HepG2 (cell line): ENCODE results near the genes ELOVL3, NFKB2 and TRIM8.

DNA sequence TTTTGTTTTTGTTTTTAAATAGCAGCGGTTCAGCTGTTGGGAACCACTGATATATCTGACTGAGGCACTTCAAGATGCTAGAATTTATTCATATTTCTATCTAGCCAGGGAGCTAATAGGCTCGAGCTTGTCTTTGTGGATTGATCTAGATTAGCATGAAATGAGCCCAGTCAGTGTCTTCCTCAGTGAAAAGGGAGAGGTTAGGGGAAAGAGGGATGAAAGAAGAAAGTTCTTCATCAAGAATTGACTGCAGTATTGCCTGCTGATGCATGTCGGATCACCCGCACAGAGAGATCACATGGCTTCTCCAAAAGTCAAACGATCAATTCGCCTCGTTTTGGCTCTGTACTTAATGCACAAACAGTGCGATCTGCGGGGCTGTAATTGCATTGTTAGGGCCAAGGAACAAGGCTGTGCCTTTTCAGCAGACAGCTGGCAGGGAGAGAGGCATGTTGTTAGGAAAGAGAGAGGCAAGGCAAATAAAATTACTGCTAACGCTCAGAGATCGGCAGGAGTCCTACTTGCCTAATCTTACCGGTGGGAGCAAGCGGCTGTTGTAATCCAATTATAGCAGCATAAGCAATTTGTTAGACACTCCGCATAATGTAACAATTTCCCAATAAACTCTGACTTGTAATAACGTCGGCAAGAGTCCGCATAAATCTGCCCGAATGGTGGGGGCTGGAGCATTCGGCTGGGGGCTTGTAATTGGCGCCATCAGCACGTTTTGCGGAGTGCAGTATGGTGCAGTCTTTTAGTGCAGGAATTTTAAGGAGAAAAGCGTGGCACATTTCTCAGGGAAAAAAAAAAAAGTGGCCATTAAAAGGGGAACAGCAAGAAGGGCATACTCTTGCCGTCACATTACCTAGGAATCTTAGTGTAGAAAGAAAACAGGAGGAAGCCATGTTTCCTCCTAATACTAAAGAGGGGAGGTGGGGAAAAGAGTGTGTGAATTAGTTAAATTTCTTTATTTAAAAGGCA lies 102.1 kb downstream of the POLL start:
- RRBS, 2 experiments = no CpG with 5 or more reads among the region's 24 CpGs
CAGE:
- cytosol, long polyA minus RNA = no peak
- cytosol, long polyA plus RNA = no peak
- long polyA plus RNA = no peak
- nucleus, long polyA minus RNA = no peak
- nucleus, long polyA plus RNA = no peak

DNA sequence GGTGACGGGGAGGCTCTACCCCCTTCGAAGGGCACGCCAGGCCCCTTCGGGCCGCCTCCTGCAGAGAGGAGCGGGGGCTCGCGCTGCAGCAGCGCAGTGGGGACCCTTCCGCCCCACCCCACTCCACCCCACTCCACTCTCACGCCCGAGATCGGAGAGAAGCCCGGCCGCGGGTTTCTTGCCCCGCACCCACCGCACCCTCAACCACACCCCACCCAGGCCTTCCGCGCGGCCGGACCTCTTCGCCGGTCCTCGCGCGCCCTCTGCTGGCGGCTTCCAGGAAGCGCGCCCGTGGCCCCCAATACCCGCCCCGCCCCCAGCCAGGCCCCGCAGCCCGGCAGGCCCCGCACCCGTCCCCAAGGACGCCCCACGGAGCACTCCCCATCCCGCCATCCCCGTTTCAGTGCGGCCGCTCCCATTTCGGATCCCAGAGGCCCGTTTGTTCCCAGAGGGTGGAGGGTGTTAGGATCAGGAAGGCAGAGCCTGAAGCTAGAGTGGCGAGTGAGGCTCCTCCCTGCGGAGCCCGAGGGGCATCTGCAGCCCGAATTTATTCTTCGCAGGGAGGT lies 17.9 kb downstream of the POLL start:
- RRBS, 2 experiments = under 1 to 2% methylated on average over 9 to 18 of the region's 50 CpGs
CAGE:
- cytosol, long polyA minus RNA = no peak
- cytosol, long polyA plus RNA = no peak
- long polyA plus RNA = no peak
- nucleus, long polyA minus RNA = no peak
- nucleus, long polyA plus RNA = no peak

DNA sequence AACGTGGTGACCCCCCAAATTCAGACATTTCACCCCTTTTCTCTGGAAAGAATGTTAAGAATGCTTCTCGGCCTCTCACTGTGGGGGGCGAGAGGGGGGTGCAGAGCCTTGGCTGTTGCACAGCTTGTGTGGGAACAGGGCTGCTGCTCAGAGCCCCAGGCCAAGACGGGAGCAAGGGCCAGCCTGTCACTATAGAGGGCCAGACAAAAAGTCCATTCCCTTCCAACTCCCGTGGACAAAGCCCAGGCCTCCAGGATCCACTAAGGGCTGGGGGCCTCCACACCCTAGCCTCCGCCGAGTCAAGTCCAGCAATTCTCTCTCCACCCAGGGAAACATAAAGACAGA lies 26.9 kb downstream of the DPCD start:
- RRBS, 2 experiments = no CpG with 5 or more reads among the region's 7 CpGs
CAGE:
- cytosol, long polyA minus RNA = no peak
- cytosol, long polyA plus RNA = no peak
- long polyA plus RNA = no peak
- nucleus, long polyA minus RNA = no peak
- nucleus, long polyA plus RNA = no peak

DNA sequence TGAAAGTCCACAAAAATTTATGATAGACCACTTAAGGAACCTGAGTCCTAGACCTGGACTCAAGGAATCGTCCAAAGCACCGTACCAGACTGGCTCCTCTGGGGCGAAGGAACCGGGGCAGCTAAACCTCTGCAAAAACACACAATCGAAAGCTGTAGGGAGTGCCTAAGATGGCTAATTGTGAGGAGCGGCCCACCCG lies 1.1 kb downstream of the FBXW4 start:
- RRBS, 2 experiments = 1% methylated on average over 4 of the region's 7 CpGs
CAGE:
- cytosol, long polyA minus RNA = no peak
- cytosol, long polyA plus RNA = no peak
- long polyA plus RNA = no peak
- nucleus, long polyA minus RNA = no peak
- nucleus, long polyA plus RNA = no peak

- RRBS, 2 experiments = no CpG with 5 or more reads among the region's 15 CpGs
CAGE:
- cytosol, long polyA minus RNA = no peak
- cytosol, long polyA plus RNA = no peak
- long polyA plus RNA = no peak
- nucleus, long polyA minus RNA = no peak
- nucleus, long polyA plus RNA = no peak
Observed at GRCh38 chr10:101781918-101782677, 1.1 kb downstream of the NPM3 start.

- RRBS, 2 experiments = no CpG with 5 or more reads among the region's 27 CpGs
CAGE:
- cytosol, long polyA minus RNA = no peak
- cytosol, long polyA plus RNA = no peak
- long polyA plus RNA = no peak
- nucleus, long polyA minus RNA = no peak
- nucleus, long polyA plus RNA = no peak
Observed at GRCh38 chr10:101782678-101783187, 513 bp downstream of the NPM3 start.

GRCh38 chr10:101803776-101804280 lies 14.4 kb downstream of the OGA start:
- RRBS, 2 experiments = no CpG with 5 or more reads among the region's 11 CpGs
CAGE:
- cytosol, long polyA minus RNA = no peak
- cytosol, long polyA plus RNA = no peak
- long polyA plus RNA = no peak
- nucleus, long polyA minus RNA = no peak
- nucleus, long polyA plus RNA = no peak

DNA sequence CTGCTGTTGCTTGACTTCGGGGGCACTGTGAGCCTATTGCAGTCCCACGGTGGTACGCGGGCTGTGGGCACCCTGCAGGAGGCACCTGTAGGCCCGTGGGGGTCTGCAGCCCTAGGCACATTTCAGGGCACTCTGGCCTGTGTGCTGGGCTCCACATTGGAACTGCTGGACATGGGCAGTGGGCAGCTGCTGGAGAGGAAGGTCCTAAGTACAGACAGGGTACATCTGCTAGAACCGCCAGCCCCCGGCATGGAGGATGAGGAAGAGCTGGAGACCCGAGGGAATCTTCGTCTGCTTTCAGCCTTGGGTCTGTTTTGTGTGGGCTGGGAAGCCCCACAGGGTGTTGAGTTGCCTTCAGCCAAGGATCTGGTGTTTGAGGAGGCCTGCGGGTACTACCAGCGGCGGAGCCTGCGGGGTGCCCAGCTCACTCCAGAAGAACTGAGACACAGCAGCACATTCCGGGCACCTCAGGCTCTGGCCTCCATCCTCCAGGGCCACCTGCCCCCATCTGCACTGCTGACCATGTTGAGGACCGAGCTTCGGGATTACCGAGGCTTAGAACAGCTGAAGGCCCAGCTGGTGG lies 1.3 kb downstream of the HPS6 start:
- RRBS, 2 experiments = no CpG with 5 or more reads among the region's 17 CpGs
CAGE:
- cytosol, long polyA minus RNA = no peak
- cytosol, long polyA plus RNA = no peak
- long polyA plus RNA = no peak
- nucleus, long polyA minus RNA = no peak
- nucleus, long polyA plus RNA = no peak

- RRBS, 2 experiments = 96% methylated on average over 5 of the region's 10 CpGs; no CpG with 5 or more reads in 1 of the 2 experiments
CAGE:
- cytosol, long polyA minus RNA = no peak
- cytosol, long polyA plus RNA = no peak
- long polyA plus RNA = no peak
- nucleus, long polyA minus RNA = no peak
- nucleus, long polyA plus RNA = no peak
Observed at GRCh38 chr10:102109799-102110158, 10.4 kb downstream of the LDB1 start.

DNA sequence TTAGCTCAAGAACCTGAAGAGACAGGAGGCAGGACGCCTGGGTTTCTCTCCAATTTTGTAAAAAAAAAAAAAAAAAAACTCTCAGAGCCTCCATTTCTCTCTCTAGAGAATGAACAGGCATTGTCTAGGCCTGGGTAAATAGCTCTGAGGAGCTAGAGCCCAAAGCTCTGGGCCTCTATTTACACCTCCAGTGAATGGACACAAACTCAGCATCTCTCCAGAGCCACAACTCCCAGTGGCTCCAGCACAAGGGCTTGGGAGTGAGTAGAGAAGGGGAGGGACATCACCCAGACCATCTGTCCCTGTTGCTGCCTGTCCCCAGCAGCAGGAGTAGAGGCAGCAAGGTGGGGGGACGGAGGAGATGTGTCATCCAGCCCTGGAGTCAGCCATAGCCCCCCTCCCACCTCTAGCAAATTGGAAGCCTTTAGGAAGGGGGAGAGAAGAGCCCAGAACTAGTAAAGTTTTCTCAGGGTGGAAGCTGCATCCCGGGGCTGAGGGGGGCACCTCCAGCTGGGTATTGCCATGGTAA lies 6.4 kb downstream of the LDB1 start:
- RRBS, 2 experiments = 0 to 14% methylated on average over 1 of the region's 3 CpGs
CAGE:
- cytosol, long polyA minus RNA = no peak
- cytosol, long polyA plus RNA = no peak
- long polyA plus RNA = no peak
- nucleus, long polyA minus RNA = no peak
- nucleus, long polyA plus RNA = no peak

DNA sequence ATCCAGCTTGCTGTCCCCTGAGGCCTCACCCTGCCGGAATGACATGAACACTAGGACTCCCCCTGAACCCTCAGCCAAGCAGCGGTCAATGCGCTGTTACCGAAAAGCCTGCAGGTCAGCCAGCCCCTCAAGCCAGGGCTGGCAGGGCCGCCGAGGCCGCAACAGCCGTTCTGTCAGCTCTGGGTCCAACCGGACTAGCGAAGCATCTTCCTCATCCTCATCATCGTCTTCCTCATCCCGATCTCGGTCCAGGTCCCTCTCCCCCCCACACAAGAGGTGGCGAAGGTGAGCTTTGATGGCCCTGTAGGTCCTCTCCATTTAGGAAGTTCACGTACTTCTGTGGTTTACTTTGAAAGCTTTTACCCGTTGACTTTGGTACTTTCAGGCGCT lies 5.1 kb upstream of the NOLC1 start:
- RRBS, 2 experiments = 96 to 97% methylated on average over 1 of the region's 17 CpGs
CAGE:
- cytosol, long polyA minus RNA = no peak
- cytosol, long polyA plus RNA = no peak
- long polyA plus RNA = no peak
- nucleus, long polyA minus RNA = no peak
- nucleus, long polyA plus RNA = no peak

- RRBS, 2 experiments = 0 to 3% methylated on average over 6 to 11 of the region's 45 CpGs
CAGE:
- cytosol, long polyA minus RNA = no peak
- cytosol, long polyA plus RNA = no peak
- long polyA plus RNA = no peak
- nucleus, long polyA minus RNA = no peak
- nucleus, long polyA plus RNA = no peak
Observed at GRCh38 chr10:102225946-102226612, at the start of gene ELOVL3. TSS of gene ELOVL3 (plus strand) at chr10:102226299.

DNA sequence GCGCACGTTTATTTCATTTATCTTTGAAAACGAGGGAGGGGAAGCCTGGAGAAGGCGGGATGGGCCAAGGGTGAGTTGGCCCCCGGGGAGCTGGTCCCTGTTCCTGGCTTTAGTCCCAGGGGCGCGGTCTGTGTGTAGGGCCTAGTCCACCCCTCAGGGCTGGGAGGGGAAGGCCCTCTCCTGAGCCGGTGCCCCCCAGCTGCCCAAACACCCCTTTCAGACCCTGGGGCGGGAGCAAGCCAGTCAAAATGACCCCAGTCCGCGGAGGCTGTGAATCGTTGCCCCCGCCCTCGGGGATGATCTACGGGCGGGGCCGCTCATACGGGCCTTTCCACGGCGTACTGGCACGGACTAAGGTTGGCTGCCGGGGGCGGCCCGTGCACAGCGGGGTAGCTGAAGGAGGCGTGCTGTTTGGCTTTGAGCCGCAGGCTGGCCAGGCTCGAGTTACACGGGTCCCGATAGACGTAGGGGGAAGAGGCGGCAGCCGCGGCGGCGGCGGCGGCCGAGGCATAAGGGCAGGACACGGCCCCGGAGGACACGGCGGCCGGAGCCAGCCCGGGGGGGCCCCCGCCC lies 4.2 kb downstream of the ELOVL3 start:
- RRBS, 2 experiments = 2 to 7% methylated on average over 4 of the region's 46 CpGs
CAGE:
- cytosol, long polyA minus RNA = no peak
- cytosol, long polyA plus RNA = no peak
- long polyA plus RNA = no peak
- nucleus, long polyA minus RNA = no peak
- nucleus, long polyA plus RNA = no peak

DNA sequence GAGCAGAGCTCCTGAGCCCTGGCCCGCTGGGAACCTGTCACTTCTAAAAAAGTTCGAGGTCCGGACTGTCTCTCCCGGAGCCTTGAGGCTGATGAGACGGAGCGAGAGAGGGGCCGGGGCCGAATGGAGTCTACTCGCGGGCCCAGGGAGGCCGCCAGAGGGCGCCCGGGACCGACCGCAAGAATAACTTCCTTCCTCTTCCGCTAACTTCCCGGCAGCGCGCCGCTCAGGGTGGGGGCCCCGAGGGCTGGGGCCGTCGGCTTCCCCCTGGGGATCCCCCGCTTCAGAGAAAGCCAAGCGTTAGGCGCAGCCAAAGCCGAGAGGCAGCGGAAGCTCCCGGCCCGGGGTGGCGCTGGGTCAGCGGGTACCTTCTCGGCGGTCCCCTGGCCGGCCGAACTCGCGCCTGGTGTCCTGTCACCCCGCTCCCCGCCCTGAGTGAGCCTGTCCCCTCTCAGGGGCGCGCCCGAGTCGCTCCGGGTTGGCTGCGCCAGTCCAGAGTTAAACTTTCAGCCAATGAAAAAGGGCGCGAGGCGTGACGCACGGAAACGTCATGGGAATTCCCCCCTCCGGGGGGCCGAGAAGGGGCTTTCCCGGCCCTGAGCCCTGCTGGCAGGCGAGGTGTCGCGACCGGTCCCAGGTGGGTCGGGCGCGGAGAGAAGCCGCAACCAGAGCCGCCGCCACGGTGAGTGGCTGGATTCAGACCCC lies 1.4 kb upstream of the NFKB2 start:
- RRBS, 2 experiments = under 1 to 2% methylated on average over 38 of the region's 66 CpGs
CAGE:
- cytosol, long polyA minus RNA = start-site peak on the plus strand centred at position 550 of the sequence, 12 bp wide, 5 reads
- cytosol, long polyA plus RNA = no peak
- long polyA plus RNA = start-site peak on the plus strand centred at position 416 of the sequence, 471 bp wide, 41 and 36 reads in 2 replicates
- nucleus, long polyA minus RNA = no peak
- nucleus, long polyA plus RNA = start-site peak on the plus strand centred at position 599 of the sequence, 93 bp wide, 61 and 27 reads in 2 replicates

DNA sequence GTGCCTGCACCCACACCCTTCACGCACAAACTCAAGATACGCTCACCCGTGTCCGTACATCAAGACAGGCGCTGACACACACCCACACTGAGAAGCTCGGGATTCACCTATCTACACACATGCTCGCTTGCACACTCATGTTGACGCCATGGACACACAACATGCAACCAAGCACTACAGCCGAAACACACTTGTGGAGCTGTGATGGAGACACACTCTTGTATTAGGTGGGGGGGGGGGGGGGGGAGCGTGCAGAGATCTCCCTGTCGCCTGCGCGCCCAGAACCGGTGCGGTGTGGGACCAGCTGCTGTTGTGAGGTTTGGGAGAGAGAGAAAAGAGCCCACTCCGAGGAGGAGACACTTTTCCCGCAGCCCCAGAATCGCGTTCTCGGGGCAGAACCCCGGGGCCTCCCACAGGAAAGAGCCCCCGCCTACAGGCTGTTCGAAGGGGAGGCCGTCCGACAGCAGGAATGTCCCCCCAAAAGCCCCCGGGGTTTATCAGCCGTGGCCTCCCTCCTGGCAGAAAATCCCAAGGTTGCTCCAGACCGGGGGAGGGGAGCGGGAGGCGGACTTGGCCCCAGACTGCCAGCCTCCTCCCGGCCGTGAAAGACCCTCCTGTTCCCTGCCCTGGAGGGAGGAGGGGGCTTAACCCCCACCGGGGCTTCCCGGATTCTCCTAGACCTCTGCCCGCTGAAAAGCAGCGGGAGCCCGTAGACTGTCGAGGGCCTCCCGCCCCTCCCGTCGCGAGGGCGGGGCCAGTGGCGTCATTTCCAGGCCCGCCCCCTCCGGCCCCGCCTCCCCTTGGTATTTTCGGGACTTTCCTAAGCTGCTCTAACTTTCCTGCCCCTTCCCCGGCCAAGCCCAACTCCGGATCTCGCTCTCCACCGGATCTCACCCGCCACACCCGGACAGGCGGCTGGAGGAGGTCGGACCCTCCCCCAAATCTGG lies at the start of gene NFKB2:
Gene NFKB2 (plus strand): TSS at position 833 of the 947 bp plus-strand sequence.
- RRBS, 2 experiments = 2% methylated on average over 15 to 23 of the region's 56 CpGs
CAGE:
- cytosol, long polyA minus RNA = start-site peak on the plus strand centred at position 816 of the sequence, 42 bp wide, 22 reads
- cytosol, long polyA plus RNA = no peak
- long polyA plus RNA = start-site peak on the plus strand centred at position 843 of the sequence, 115 bp wide, 49 and 47 reads in 2 replicates
- nucleus, long polyA minus RNA = no peak
- nucleus, long polyA plus RNA = no peak

DNA sequence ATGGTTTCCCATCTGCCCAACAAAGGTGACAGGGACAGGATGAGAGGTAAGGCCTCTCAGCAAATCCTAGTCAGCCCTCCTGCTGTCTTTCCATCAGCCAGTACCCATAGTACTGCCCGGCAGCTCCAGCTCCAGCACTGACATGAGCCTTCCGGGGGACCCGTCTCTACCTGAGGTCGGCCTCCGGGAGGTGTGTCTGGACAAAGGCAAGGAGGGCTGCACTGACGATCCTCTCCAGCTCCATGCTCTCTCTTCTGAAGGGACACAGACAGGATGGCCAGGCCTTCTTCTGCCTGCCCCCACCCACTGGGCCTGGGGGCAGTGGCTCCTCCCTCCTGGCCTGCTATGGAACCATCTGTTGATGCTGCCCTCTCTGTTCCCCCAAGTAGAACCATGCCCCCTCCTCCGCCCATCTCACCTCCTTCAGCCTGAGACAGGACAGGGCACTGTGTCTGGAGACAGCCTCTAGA lies 4.3 kb downstream of the FBXL15 start:
- RRBS, 2 experiments = 100% methylated on average over 2 of the region's 7 CpGs; no CpG with 5 or more reads in 1 of the 2 experiments
CAGE:
- cytosol, long polyA minus RNA = no peak
- cytosol, long polyA plus RNA = no peak
- long polyA plus RNA = no peak
- nucleus, long polyA minus RNA = no peak
- nucleus, long polyA plus RNA = no peak

- RRBS, 2 experiments = no CpG with 5 or more reads among the region's 13 CpGs
CAGE:
- cytosol, long polyA minus RNA = no peak
- cytosol, long polyA plus RNA = no peak
- long polyA plus RNA = no peak
- nucleus, long polyA minus RNA = no peak
- nucleus, long polyA plus RNA = no peak
Observed at GRCh38 chr10:102478942-102479615, 17.9 kb downstream of the MFSD13A start.

GRCh38 chr10:102580101-102580507 lies 64.2 kb upstream of the TRIM8 start:
- RRBS, 2 experiments = no CpG with 5 or more reads among the region's 4 CpGs
CAGE:
- cytosol, long polyA minus RNA = no peak
- cytosol, long polyA plus RNA = no peak
- long polyA plus RNA = no peak
- nucleus, long polyA minus RNA = no peak
- nucleus, long polyA plus RNA = no peak

- RRBS, 2 experiments = no CpG with 5 or more reads among the region's 9 CpGs
CAGE:
- cytosol, long polyA minus RNA = no peak
- cytosol, long polyA plus RNA = no peak
- long polyA plus RNA = no peak
- nucleus, long polyA minus RNA = no peak
- nucleus, long polyA plus RNA = no peak
Observed at GRCh38 chr10:102613398-102613941, 30.8 kb upstream of the TRIM8 start.

GRCh38 chr10:102643985-102644795 lies at the start of gene TRIM8:
TSS of gene TRIM8 (plus strand) at chr10:102644479.
- RRBS, 2 experiments = 2% methylated on average over 32 to 38 of the region's 102 CpGs
CAGE:
- cytosol, long polyA minus RNA = no peak
- cytosol, long polyA plus RNA = no peak
- long polyA plus RNA = no peak
- nucleus, long polyA minus RNA = no peak
- nucleus, long polyA plus RNA = no peak